ENCODE results near the genes SFXN1 and RNF44.

DNA sequence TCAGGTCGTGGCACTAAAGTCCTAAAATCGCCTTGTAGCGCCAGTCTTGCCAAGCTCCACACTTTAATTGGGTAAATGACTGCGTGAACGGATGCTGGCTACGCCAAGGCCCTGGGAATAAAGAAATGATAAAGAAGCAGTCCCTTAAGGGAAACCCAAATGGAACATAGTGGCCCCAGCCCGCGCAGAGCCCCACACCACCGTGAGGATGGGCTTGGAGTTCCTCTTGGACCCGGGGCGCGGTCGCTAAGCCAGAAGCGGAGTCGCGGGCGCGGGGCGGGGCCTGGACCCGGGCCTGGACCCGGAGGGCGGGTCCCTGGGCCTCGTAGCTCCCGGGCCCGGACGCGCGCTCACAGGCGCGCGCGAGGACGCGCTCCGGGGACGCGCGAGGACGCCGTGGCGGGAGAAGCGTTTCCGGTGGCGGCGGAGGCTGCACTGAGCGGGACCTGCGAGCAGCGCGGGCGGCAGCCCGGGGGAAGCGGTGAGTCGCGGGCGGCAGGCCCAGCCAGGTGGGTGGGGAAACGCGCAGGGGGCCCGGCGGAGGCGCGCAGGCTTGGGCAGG, at the start of gene SFXN1:
SFXN1 (plus strand) TSS at position 402 of the 562 bp plus-strand sequence.
- RRBS, result 2% methylated on average over 48 of the region's 61 CpGs

DNA sequence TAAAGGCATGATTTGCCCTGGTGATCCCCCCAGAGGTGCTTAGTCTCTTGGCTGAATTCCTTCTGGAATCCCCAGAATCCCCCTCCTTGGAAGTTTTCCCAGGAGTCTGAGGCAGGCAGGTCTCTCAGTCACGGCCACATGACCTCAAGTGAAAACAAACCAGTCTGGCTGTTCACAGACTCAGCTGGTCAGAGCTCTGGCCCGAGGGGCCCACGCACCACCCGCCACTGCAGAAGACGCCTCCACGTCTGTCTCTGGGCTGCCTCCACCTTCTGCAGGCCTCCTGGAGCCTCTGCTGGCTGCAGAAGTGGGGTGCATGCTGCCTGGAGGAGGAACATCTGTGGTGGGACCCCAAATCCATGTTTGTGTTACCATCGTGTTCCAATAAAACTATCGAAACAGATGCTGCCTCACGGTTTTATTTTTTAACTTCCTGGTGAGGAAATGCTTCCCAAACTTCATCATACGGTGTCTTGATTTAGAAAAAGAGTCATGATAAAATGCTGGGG, 52.5 kb downstream of the HRH2 start:
- RRBS, result no CpG with 5 or more reads among the region's 10 CpGs

DNA sequence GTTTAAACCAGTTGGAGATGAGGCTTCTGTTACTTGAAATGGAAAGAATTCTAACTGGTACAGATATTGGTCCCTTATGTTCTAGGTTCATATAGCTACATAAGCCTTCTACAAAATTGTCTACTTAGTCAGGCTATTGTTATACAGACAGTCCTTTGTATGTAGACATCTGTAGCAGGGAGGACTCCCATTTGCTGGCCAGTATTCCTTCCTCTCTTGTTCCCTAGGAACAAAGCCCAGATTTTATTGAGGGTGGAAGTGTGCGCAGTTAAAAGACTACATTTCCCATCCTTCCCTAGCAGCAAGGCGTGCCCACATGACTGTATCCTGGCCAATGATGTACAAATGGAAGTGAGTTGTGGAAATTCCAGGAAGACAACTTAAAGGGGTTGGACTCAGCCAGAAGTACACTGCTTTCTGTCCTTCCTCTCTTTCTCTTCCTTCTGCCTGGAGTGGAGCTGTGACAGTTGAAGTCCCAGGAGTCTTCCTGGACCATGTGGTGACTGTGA, 88.9 kb downstream of the HRH2 start:
- RRBS, result no CpG with 5 or more reads among the region's 2 CpGs

DNA sequence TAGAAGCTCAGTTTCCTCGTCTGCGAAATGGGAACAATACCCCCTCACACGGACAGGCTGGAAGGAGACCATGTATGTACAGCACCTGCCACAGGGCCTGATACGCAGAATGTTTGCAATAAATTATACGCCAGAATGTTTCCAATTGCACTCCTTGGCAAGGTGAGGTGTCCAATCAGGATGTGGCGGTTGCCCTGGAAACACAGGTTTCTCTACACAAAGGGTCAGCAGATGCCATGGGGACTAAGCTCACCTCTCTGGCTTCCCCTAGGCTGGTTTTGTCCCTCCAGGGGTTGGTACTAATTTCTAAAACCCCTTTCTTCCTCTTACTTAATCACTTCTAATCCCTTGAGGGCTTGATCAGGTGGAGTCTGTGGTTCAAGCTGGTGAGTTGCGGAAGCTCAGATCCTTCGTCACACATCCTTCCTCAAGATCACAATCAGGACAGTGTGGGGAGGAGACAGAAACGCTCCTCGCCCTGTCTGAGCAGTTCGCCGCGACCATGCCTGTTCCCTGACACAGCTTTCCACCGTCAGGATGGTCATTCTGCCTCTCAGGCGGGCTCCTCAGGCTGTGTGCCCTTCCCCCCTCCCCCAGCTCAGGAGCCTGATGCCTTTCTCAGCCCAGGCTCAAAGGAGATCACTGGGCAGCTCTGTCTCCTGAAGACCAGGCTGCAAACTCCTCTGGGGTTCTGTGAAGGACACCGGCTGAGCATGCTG, 24.2 kb downstream of the CPLX2 start:
- RRBS, result no CpG with 5 or more reads among the region's 16 CpGs

DNA sequence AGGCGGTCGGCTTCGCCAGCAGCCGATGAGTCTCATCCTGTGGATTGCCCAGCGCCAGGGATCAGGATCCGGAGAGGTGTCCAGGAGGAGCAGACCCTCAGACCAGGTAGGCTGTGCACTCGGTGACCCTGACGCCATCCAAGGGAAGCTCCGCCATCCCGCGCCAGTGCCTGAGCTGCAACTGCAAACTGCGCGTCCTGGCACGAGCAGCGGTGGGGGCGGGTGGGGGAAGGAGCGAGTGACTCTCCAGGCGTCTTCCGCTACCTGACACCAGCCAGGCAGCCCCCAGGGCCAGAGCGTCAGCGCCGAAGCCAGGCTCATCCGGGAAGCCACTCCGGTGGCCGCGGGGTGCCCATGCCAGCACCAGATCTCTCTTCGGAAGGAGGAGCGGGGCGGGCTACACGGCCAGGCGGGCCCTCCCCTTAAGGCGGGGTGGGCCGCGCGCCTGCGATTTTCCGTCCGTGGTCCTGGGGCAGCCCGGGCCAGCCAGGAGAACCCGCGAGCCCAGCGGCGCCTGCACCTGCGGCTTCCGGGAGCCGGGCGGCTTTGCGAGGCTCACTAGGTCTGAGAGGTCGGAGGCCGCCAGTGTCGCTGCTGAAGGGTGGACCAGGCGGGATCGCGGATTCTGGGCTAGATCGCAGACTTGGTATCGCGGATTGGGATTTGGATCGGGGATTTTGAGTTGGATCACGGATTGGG, 92.7 kb upstream of the THOC3 start:
- RRBS, result 80% methylated on average over 5 of the region's 59 CpGs

DNA sequence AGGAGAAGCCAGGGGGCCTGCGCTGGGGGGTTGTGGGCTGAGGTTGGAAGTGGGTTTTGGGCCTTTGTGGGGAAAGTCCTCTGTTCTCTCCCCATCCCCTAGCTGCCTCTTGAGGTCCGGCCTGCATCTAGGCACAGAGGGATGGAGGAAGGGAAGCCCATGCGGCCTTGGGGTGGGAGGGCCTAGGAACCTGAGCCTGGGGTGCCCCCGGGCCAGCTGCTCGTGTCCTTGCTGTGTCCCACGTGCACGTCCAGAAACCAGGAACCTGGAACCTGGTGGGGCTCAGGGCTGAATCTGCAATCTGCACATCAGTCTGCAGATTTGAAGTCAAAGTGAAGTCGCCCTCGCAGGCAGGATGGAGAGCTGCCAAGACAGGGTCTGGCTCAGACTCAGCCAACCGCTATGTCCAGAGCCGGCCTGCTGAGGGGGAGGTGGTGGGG, 103.8 kb upstream of the SIMC1 start:
- RRBS, result 18% methylated on average over 2 of the region's 11 CpGs

- RRBS, result no CpG with 5 or more reads among the region's 20 CpGs
Measured at GRCh38 chr5:176153380-176154271, 84.6 kb upstream of the SIMC1 start.

DNA sequence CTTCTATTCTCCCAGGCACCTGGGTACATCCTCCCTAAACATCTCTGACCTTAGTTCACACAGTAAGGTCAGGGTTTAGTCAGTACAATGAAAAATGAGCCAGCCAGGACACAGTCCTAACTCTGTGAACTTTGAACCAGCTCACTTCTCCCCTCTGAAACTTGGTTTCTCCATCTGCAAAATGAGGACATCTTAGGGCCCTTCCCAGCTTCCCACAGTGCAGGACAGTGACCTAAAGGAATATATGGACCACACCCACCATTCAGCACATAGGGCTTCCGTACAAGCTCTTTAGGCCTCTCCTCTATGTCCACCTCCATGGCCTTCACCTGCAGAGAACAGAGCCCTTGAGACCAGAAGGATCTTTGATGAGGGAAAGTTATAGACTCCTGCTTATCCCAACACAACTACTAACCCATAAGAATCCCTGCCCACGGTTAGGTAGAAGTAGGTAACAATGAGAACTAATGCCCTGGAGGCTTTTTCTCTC, 1.8 kb downstream of the NOP16 start:
- RRBS, result no CpG with 5 or more reads among the region's 2 CpGs

DNA sequence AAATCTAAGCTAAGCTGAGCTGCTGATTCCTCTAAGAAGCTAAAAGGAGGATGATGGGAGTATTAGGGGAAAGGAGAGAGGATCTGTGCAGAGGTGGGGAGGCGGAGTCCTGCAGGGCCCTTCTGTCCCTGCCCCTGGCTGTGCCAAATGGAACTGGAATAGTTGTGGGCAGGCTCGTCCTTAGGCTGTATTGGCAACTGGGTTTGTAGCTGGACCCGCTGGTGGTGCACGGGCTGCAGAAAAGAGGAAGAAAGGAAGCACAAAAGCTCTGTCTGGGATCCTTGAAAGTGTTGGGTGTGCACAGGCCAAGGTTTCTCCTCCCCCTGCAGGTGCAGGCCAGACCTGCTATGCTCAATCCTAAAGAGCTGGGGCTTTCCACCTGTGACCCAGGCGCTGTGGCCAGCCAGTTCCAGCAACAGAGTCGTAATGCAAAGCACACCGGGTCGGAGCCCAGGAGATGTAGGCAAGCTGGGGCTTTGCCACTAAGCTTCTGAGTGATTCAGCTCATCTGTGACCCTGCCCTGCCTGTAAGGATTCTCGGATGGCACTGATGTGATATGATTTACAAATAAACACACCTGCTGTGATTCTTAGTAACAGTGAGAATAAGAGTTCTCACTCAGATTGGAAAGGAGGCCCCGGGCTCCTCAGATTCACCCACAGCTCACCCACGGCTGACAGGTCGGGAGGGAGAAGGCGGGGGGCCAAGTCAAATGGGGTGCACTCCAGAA, 9.7 kb downstream of the CLTB start:
- RRBS, result no CpG with 5 or more reads among the region's 13 CpGs

GRCh38 chr5:176448078-176448277, 207 bp upstream of the FAF2 start:
- RRBS, result 2% methylated on average over 7 of the region's 18 CpGs

DNA sequence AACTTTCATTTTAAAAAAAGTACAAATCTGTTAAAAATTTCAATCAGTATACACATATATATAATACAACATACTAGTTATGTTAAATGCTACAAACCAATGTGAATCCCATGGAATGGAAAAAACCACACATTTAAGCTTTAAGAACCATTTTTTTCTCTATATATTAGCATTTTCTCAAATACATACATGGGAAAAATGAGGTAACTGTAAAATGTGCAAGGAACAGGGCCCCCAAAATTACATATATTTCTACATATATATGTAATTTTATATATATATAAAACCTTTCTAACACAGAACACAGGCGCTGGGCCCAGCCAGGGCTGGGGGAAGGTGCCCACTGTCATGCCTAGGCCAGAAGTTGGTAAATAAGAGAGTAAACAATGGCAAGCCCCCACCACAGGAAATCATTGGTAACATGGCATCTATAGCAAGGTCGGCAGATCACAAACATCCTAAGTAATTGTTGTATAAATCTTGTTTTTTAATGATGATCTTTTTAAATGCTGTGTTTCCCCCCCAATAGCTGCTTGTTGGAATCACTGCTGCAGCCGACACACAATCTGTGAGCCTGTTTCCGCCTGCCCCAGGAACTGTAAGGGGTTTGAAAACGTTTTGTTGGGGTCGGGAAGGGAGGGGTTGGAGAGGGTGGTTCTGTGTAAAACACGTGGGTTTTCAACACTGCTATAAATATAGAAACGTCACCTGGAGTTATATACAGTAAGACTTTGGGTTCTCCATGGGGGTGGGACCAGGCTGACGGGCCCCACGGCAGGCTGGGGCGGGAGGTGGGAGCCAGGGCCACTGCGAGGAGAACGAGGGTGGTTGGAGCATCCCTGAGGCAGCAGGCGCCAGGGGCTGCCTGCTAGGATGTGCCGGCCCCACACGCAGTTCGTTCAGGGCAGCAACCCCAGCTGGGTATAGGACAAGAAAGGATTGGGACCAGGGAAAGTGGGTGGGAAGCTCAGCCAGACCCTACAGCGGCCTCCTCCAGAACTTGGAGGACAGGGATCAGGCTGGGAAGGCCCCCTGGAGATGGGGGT, 10.1 kb downstream of the RNF44 start:
- RRBS, result no CpG with 5 or more reads among the region's 18 CpGs

GRCh38 chr5:176533404-176534543, 3.4 kb downstream of the RNF44 start:
- RRBS, result no CpG with 5 or more reads among the region's 19 CpGs

DNA sequence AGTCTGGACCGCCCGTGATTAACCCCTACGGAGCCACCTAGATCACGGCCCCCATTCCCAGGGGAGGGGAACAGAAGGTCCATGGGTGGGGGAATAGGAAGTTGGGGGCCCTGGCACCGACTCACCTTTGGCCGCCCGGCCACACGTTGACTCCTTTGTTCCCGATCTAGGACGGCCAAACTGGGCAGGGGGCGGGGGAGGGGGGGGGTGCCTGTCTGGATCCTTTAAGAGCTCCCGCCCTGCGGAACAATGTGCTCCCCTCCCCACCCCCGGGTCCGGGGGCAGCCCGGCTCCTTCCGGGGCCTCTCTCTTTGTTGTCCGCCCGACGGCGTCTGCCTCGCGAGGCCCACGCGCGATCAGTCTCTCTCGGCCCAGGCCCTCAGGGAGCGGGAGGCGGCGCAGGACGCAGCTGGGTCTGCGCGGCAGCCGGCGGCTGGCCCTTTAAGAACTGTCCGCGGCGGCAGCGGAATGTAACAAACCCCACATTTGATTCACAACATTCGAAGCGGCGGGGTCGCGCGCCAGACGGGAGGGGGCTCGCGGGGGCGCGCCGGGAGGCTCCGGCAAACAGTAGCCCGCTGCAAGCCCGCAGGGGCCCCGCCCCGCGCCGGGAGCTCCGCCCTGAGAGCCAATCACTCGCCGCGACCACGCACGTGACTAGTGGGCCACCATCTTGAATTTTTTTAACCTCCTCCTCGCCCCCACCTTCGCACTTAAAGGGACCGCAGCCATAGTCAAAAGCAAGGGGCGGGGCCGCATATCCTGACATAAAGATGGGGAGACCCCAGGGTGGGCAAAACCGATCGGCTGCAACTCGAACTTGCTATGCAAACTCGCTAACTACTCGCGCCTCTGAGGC, at the start of gene RNF44:
RNF44 (minus strand) TSS at position 588 of the 859 bp plus-strand sequence.
- RRBS, result 1% methylated on average over 30 of the region's 75 CpGs

DNA sequence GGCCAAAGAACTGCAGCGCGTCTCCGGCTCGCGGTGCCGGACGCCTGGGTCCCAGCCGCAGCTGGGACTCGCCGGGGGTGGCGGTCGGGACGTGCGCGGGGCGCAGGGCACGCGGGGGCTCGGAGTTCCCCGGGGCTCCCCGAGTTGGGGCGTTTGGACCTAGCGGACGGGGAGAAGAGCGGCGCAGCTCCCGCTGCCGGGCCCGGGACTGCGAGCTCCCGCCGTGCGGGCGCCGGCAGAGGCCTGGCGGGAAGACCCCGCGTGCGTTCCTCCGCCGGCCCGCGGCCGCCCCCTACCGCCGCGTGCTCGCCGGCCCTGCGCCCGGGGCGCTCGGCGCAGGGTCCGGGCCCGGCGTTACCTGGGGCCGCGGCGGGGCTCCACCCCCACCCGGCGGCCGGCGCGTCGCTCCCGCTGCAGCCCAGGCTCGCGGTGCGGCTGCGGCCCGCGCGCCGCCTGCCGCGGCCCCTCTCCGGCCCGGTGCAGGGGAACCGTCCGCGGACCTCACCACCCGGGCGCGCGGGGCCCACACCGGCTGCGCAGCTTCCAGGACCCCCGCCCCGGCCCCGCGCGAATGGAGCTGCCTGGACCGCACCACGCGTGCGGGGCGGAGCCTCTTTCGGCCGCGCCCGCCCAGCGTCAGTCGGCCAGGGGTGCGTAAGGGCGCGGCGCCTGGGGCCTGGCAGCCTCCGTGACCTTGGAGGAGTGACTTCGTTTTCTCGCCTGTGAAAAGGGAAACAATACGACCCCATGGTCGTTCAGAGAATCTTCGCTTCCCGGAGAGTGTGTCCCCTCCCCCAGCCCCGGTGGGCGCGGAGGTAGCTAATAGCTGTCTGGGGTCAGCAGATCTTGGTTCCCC, 5.9 kb upstream of the RNF44 start:
- RRBS, result 4% methylated on average over 43 of the region's 118 CpGs

- RRBS, result 4% methylated on average over 9 of the region's 36 CpGs
Measured at GRCh38 chr5:176646838-176647309, 410 bp upstream of the TSPAN17 start.

DNA sequence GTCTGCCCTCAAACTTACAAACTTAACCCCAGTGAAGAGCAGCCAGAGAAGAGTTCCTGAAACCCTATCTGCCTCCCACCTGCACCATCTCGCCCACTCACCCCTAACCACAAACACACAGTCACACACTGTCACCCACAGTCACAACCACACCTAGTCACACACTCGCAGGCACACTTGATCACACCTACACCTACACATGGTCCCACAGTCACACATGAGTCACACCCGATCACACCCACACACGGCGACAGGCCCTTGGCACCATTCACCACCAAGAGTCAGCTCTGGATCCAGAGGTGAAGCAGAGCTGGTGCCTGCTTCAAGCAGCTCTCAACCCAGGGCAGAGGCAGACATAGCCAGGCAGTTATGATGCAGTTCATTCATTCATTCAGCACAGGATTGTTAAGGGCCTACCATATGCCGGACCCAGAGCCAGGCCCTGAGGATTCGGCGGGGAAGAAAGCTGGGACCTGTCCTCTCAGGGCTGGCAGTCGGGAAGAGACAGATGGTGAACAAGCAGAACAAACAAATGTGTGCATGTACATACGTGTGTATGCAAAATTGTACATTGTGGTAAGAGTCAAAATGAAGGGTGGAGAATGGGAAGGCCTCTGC, 6.2 kb downstream of the TSPAN17 start:
- RRBS, result no CpG with 5 or more reads among the region's 10 CpGs

GRCh38 chr5:176846375-176846903, 36.1 kb downstream of the UNC5A start:
- RRBS, result 4% methylated on average over 4 of the region's 10 CpGs

DNA sequence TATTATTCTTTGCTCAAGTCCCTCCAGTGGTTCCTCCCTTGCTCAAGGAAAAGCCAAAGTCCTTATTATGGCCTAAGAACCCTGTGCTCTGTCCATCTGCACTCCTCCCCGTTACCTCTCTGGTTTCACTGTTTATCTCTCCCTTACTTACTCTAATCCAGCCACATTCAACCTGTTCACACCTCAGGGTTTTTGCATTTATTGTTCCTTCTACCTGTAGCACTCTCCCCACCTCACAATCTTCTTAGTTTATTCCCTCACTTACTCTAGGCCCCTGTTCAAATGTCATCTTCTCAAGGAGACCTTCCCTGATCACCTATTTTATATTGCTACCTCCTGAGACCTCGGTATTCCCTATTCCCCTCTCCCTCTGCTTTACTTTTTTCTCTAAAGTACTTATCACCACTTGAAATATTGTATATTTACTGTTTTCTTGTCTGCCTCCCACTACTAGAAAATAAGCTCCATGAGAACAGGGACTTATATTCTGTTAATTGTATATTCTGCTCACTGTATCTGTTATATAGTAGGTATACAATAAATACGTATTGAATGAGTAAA, 37.4 kb upstream of the HK3 start:
- RRBS, result no CpG with 5 or more reads among the region's 3 CpGs

DNA sequence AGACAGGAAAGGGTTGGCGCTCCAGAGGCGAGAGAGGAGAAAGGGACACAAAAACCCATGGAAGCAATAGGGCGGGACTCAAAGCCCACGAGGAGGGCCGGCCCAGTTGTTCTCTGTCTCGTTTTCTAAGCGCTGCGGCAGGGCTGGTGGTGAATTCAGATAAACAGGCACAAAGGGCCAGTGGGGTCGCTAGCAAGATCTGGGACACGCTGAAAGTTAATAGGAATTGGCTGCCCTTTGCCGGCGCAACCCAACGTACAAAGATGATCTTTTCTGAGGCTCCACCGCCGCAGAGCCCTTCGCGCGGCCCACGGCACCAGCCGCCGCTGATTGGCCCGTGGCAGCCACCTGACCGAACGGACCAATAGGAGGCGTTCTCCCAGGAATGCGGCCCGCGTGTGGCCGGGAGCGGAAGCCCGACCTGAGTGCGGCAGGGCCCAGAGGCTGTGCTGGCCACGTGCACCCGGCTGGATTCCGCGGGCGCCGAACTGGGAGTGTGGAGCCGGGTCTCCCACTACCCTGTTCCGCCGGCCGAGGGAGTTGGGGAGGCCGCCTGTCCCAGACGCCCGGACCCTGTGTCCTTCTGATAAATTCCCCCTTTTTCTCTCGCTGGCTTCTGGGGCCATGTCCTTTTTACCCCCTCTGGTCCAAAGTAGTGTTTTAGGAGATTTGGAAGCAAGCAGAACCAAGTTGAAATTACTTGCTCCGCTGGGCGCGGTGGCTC, 16.8 kb upstream of the NSD1 start:
- RRBS, result 84% methylated on average over 20 of the region's 49 CpGs

GRCh38 chr5:177211043-177211564, 77.5 kb downstream of the NSD1 start:
- RRBS, result no CpG with 5 or more reads among the region's 14 CpGs

All from Ishikawa (cell line).